Brain (tissue), 1 donor: ENCODE results near the genes PPP3CB, SYNPO2L and FUT11.

- RRBS, result 15% methylated on average over 5 of the region's 23 CpGs
Observed at GRCh38 chr10:72340642-72341332, 13.9 kb downstream of the DNAJB12 start.

DNA sequence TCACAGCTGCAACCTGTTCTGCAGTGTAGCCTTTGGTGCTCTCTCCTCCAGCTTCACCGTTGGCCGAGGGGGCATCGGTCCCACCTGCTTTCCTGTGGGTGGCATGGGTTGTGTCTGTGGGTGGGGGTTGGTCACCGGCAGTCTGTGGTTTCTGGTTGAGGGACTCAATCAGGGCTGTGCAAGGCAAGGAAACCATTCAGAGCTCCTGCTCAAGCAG, 9.9 kb downstream of the DNAJB12 start:
- RRBS, result no CpG with 5 or more reads among the region's 4 CpGs

GRCh38 chr10:72351340-72351635, 3.4 kb downstream of the DNAJB12 start:
- RRBS, result no CpG with 5 or more reads among the region's 5 CpGs

DNA sequence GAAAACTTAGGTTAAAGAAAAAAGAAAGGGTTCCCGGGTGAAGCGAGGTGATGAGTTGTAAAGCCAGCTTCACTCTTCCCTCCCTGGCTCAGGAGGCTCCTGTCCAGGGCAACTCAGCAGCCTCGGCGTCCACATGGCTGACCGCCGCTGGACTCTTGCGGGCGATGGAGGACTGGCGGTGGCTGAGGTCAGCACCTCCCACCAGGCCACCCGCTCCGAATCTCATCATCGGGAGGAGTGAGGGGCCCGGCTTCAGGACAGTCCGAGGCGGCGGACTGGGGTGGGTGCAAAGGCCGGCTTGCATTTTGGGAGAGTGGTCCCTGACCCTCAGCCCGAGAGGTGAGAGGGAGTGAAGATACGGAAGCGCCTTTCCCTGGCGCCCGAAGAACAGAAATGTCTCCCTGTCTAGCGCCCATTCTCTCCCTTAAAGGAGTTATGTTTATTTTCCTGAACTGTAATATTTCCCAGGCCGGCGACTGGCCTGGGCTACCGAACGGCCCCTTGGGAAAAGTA, 728 bp downstream of the DNAJB12 start:
- RRBS, result 2% methylated on average over 10 of the region's 27 CpGs

DNA sequence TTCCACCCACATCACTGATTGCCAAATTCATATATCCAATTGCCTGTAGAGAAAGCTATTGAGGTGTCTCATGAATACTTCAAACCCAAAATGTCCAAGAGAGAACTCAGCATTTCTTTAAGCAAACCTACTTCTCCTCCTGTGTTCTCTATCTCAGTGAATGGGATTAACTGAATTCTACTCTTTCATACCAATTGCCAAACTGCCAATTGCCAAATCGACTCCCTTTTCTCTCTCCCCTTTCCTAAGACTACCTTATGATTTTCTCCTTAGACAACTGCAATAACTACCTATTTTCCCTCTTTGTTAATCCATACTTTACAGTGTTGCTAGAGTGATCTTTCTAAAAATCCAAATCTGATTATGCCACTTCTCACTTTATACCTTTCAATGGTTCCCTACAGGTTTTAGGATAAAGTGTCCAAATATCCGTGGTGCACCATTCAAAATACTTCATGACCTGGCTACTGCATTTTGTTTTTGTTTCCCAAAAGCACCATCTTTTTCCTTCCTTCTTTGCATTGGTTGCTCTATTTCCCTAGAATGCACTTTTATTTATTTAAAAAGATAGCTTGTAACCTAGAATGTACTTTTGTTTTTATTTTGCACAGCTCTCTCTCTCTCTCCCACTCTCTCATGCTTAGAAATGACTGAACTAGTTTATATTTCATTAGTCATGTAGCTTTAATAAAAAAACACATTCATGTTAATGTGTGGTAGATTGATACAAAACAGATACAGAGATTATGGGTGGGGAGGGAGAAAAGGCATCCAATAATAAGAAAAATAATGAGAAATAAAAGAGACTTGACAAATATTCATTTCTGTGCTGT, 105.2 kb upstream of the DNAJB12 start:
- RRBS, result no CpG with 5 or more reads among the region's 2 CpGs

DNA sequence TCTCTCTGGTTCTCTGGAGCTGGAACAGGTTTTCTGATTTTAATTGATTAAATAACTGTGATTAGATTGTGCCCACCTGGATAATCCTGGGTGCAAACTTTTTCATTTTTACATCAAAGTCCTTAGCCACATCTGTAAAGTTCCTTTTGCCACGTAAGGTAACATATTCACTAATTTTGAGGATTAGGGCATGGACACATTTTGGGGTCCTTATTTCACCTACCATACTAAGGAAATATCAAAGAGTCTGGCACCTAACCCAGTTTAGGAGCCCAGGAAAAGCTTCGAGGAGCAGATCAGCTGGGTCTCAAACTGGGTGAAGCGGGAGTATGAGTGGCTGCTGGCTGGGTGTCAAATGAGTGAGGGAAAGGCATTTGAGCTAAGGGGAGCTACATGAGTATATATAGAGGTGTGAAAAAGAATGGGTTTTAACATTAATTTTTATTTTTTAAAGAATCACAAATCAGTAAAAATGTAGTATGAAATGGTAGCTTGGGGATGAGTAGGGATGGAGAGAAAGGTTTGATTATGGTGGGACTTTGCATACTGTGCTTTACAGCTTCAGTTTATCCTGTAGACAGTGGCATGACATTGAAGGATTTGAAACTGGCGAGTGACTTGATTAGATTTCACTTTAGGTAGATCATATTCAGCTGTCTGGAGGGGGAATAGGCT, 71.3 kb downstream of the MCU start:
- RRBS, result no CpG with 5 or more reads among the region's 4 CpGs

DNA sequence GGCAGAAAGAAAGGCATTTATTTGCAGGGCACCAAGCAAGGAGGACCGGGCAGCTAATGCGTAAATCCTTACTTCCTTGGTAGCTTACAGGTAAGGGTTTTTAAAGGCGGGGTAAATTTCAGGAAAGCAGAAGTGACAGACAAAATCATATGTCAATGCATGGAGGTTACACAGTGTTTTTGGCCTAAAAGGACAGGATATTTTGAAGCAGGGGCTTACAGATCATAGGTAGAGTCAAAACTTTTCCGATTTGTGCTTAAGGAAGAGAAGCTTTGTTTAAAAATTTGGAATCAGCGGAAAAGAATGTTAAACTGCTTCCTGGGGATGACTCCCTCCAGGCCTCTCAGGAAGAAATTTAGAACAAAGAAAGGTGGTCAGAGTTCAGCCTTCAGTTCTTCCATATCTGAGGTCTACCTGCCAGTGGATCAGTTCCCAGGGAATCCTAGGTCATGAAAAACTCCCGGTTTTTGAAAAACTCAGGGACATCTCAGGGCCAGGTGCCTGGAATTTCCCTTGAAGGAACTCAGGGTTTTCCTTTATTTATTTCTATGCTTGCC, 100.3 kb downstream of the MCU start:
- RRBS, result no CpG with 5 or more reads among the region's 6 CpGs

- RRBS, result no CpG with 5 or more reads among the region's 4 CpGs
Observed at GRCh38 chr10:73044173-73044711, 52.4 kb downstream of the P4HA1 start.

- RRBS, result no CpG with 5 or more reads among the region's 12 CpGs
Observed at GRCh38 chr10:73095265-73095772, 1.3 kb downstream of the P4HA1 start.

DNA sequence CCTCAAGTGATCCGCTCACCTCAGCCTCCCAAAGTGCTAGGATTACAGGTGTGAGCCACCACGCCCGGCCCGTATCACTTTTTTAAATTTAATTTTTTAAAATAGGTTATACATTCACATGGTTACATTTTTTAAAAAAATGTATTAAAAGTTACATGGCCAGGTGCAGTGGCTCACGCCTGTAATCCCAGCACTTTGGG, 10.6 kb downstream of the ECD start:
- RRBS, result no CpG with 5 or more reads among the region's 5 CpGs

DNA sequence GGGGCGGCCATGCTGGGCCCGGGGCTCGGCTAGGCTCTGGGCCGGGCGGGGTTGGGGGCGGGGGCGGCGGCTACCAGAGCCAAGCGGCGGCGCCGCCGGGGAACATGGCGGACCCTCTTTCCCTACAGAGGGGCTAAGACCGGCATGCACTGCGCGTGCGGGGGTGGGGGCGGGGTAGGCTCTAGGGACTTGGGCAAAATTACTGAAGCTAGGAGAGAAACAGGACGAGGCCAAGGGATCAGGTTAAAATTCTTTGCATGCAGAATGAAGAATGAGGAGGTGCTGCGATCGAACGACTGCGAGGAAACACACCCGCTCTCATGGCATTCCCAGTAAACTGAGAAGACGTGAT, at the start of gene PPP3CB:
Gene PPP3CB (minus strand): TSS at position 146 of the 352 bp plus-strand sequence.
- RRBS, result 3% methylated on average over 12 of the region's 26 CpGs

- RRBS, result no CpG with 5 or more reads among the region's 1 CpG
Observed at GRCh38 chr10:73496295-73496544, 396 bp upstream of the PPP3CB start.

- RRBS, result no CpG with 5 or more reads among the region's 6 CpGs
Observed at GRCh38 chr10:73529600-73530076, 33.8 kb upstream of the PPP3CB start.

DNA sequence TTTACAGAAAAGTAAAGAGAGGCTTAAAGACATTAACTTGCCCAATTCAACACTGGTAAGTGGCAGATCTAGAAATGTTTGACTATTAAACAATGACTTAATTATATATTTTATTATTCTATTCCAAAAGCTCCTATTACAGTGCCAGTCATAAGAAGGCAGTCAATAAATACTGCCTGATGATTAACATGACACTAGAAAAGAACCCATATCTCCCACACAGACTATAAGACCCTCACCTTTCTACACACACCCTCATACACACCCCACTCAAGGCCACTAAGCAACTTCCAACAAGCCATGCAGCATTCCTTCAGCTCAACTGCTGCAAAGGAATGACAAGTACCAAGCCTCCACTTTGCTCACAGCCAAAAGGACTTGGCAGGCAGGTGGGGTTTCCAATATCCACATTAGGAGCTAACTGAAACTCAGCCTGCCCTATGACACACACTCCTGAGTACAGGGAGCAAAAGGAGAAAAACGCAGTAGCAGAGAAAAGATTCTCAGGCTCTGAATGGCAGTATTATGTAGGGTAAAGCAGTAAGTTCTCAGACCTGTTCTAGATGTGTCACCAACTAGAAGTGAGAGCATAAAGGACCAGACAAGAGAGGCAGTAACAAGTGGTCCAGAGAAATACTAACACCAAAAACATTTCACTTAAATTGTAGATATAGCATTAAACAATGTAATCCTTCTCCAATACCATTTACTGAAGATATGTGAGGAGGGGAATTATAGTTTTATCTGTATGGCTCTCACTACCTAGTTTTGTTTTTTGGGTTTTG, 13.3 kb downstream of the USP54 start:
- RRBS, result no CpG with 5 or more reads among the region's 1 CpG

GRCh38 chr10:73655850-73656307, at the start of gene SYNPO2L:
TSS of gene SYNPO2L (minus strand) at chr10:73656029.
- RRBS, result 42% methylated on average over 4 of the region's 9 CpGs

DNA sequence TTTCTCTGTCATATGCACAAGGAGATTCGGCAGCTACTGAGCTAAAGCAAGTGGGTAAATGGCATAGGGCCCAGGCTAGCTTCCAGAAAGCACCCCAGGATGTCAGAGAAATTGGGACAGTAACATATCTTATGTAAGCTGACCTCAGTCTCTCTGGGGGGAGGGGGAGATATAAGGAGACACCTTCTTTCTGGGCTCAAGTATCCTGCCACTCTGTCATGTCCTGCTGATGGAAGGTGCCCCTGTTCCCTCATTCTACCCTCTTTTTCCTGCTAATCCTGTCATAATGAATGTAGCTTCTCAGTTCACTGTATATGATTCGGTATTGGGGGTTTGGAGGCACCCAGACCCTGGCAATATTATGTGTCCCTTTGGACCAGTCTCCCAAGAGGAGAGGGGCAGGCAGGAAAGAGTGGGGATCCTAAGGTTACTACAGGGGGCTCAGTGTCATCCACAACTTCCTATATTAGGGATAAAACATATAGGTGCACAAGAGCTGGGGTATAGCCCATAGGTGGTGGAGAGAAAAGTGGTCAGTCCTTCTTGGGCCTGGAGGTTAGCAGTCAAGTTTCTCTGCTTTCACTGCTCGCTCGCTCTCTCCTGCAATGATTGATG, 918 bp upstream of the FUT11 start:
- RRBS, result no CpG with 5 or more reads among the region's 4 CpGs

DNA sequence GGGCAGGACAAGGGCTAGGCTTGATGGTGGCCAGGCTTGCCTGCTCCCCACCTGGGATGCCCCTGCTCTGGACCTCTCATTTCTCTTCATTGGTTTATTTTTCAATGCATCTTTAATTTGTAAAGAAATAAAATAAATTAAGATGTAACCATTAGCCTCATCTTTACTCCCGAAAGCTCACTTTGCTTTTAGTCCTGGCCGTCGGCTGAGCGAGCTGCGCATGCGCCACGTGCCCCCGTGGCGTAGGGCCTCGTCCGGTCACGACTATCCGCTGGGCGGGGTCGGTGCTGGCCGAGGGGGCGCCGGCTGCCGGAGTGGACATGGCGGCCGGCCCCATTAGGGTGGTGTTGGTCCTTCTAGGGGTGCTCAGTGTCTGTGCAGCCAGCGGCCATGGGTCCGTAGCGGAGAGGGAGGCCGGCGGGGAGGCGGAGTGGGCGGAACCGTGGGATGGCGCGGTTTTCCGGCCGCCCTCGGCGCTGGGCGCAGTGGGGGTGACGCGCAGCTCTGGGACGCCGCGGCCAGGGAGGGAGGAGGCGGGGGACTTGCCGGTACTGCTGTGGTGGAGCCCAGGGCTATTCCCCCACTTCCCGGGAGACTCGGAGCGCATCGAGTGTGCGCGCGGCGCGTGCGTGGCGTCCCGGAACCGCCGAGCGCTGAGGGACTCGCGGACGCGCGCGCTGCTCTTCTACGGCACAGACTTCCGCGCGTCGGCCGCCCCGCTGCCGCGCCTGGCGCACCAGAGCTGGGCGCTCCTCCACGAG, at the start of gene FUT11:
Gene FUT11 (plus strand): TSS at position 263 of the 761 bp plus-strand sequence.
- RRBS, result 1% methylated on average over 41 of the region's 76 CpGs

DNA sequence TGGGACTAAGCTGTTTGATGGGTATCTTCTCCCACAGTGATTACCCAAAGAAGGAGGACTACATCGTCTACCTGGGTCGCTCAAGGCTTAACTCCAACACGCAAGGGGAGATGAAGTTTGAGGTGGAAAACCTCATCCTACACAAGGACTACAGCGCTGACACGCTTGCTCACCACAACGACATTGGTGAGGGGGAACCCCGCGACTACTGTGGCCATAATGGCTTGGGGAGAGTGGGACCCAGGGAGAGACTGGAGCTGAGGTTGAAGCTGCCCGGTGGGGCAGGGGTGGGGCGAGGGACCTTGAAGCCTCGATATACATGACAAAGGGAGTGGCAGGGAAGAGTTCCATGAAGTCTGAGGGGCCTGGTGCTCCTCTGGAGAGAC, 3.0 kb downstream of the PLAU start:
- RRBS, result no CpG with 5 or more reads among the region's 11 CpGs

DNA sequence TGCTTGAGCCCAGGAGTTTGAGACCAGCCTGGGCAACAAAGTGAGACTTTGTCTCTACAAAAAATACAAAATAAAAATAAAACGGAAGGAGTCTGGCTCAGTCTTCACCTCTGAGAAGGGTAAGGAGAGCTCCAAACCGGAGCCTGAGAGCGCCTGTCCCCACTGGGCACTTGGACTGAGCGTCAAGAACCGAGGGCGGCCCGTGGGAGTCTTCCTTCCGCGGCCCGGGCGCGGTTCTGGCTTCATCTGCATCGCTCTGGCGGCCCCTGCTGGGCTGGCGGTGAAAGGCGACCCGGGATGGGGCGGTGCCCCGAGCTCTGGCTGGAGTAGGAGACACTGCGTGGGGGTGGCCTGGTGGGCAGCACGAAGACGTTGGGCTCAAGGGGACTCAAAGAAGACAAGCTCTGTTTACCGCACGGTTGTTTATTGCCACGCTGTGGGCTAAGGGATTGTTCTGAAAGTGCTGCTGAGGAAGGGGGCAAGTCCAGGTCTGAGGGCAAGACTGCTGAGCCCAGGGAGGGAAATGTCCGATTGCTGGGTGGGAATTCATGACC, 29.7 kb downstream of the PLAU start:
- RRBS, result 9% methylated on average over 14 of the region's 26 CpGs

GRCh38 chr10:74070887-74071126, 72.9 kb downstream of the VCL start:
- RRBS, result no CpG with 5 or more reads among the region's 2 CpGs